ENCODE data around the genes PLA2G2F, PINK1 and EIF4G3.

- PRO-cap: no peak
These were observed 5.2 kb upstream of the PLA2G2D start for GRCh38 chr1:20124404-20124991.

- PRO-cap: no peak
These were observed at the start of gene PLA2G2F for GRCh38 chr1:20139055-20139448. Gene PLA2G2F, plus strand, starts transcription at chr1:20139323.

- PRO-cap: no peak
These were observed 15.1 kb downstream of the PLA2G2F start for GRCh38 chr1:20153977-20154939.

- PRO-cap: no peak
These were observed 59.0 kb downstream of the CAMK2N1 start for GRCh38 chr1:20427001-20427497.

GRCh38 chr1:20484007-20484157, 2.1 kb downstream of the CAMK2N1 start:
- PRO-cap: no peak

- PRO-cap: no peak
These were observed 7.1 kb downstream of the MUL1 start for GRCh38 chr1:20500762-20501320.

DNA sequence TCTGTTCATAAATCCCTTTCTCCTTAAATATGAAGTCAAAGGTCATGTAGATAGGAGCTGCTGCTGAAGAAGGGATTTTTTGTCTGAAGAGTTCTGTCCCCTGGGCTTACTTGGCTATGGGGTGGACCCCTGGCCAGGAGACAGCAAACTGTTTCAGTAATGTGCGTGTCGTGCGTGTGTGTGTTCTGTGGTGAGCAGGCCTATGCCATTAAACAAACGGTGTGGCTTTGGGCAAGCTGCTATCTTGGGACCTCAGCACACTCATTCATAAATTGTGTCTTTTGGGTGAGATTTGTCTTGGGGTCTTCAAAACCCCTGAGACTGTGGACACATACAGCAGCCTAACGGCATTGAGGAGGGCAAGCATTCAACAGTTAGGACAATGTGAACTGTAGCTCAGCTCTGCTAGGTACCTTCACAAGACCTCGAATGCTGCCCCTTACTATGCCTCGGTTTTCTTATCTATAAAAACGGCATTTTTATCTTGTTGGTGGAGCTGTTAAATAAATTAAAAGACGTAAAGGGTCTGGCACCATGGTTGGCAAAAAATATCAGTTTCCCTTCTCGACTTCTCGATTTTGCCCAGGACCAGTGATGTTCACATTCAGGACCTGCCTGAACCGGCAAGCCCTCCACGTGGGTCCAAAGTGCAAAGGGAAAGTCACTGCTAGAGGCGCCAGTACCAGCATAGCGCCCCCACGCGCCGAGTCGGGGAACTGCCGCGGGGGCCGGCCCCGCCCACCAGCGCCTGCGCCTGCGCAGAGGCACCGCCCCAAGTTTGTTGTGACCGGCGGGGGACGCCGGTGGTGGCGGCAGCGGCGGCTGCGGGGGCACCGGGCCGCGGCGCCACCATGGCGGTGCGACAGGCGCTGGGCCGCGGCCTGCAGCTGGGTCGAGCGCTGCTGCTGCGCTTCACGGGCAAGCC, at the start of gene PINK1:
PINK1 (plus strand) TSS at position 761 of the 925 bp plus-strand sequence.
- PRO-cap: unidirectional peak, plus-strand start at position 784 of the sequence

DNA sequence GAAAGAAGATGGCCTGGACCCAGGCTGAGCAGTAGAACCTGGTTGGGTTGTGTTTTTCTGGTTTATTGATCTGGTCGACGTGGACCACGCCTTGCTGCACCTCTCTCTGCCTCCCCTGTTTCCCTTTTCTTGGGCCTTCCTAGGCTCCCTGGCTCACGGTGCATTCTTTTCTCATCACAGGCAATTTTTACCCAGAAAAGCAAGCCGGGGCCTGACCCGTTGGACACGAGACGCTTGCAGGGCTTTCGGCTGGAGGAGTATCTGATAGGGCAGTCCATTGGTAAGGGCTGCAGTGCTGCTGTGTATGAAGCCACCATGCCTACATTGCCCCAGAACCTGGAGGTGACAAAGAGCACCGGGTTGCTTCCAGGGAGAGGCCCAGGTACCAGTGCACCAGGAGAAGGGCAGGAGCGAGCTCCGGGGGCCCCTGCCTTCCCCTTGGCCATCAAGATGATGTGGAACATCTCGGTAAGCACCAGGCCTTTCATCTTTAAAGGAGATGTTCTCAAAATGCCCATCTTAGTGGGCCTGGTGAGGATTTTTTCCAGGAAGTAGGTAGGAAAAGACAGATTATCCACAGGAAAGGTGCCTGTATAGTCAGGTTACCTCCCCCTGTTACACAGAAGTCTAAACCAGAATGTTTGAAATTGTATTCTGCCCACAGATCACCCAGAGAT, 4.5 kb downstream of the PINK1 start:
- PRO-cap: no peak

DNA sequence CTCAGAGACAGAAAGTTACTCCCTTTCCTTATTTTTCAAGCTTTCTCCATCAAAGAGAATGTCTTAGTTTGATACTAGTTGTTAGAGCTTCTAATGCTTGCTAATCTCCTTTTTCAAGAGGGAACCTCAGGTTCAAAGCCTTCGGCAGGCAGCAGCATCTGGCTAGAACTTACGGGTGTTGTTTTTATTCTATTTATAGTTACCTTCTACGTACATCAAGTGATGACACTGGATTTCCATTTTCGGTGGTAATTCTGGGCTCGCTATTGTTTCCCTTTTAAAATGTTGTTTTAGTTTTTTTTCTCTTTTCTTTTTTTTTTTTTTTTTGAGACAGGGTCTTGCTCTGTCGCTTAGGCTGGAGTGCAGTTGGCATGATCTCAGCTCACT, 2.6 kb downstream of the DDOST start:
- PRO-cap: no peak

GRCh38 chr1:20779593-20780086, 7.5 kb downstream of the HP1BP3 start:
- PRO-cap: no peak

- PRO-cap: no peak
These were observed 142.1 kb upstream of the HP1BP3 start for GRCh38 chr1:20929081-20929771.

DNA sequence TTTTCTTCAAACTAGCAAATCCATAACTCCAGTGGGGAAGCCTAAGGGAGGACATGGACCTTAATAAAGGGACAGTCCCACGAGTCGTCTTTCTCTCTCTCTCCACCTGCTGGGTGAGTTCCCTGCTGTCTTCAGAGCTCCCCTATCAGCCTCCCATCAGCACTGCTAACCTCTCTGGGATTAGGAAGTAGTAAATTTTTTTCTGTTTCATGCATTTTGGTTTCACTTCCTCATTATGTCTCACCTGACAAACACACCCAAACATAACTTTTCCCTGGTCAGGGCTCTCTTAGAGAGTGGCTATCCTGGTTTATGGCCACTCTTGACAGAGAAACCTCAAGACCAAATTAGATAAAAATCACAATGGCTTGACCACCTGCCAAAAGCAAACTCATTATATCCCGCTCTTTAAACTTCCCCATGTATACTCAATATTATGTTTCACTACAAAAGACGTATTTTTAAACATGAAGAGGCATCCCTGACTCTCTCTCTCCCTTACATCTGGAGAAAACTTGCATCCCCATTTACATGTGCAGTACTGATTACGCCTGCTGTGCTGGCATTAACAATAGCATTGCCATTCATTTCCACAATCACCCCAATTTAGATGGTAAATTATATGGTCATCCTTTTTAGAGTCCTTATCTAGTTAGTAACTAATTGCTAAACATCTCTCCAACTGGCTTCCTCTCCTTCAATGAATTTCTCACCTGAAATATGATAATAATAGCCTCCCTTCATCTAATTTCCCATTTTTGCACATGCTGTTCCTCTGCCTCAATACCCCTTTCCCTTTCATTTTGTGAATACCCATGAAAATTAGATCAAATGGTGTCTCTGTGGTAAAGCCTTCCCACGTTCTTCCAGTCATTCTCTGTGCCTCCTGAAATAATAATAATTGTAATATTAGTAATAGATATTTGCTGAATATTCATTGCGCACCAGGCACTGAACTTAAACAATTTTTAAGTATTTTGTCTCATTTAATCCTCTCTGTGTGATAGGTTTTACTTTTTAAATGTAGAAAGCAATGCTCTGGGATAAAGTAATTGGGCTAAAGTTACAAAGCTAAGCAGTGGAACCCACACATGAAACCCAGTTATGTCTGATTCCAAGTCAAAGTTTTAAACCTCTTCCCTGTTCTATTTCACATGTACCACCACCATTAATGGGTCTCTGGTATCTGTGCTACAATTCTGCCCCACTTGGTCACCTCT, 178.2 kb upstream of the HP1BP3 start:
- PRO-cap: no peak

DNA sequence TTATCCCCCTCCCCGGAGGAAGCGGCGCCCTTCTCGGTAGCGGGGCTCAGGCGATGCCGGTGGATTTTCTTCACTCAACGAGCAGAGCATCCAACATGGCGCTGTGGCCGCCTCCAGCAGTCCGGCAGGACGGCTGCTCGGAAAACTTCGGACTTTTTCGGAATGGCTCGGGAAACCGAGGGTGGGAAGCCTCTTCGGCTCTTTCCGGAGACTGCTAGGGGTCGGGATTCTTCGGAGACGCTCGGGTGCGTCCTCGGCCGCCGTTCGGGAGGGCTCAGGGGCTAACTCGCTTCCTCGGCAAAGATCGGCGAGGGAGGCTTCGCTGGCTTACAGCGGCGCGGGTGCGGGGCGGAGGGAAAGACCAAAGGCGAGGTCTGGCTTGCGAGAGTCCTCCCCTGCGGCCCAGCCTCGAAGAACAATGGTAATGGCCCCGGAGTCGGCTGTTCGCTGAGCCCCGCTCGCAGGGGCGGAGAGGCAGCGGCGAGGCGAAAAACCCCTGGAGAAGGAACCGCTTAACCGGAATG, at the start of gene EIF4G3:
EIF4G3 (minus strand) TSS at position 135 of the 524 bp plus-strand sequence.
- PRO-cap: bidirectional peak, plus-strand start at position 330 of the sequence, minus-strand start at position 131 of the sequence

DNA sequence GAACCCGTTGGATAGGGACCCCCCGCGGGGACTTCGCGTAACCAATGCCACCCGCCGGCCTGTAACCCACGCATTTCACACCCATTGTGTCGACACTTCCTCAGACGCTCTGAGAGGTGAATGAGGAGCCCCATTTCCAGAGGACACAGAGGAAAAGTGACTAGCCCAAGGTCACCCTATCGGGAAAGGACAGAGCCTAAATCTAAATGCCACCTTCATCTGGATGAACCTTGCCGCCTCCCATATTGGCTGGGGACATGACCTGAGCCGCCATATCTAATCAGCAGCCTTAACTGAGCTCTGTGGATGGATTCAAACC, 549 bp upstream of the EIF4G3 start:
- PRO-cap: bidirectional peak, plus-strand start at position 103 of the sequence, minus-strand start at position 111 of the sequence

DNA sequence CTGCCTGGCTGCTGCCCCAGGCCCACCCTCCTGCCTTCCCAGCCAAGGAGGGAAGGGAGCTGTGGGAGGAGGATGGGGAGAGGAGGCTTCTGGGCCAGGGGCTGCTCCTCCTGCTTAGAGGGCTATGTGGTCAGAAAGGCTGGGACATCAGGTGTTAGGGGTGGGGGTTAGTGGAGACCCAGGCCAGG, 48.5 kb upstream of the ECE1 start:
- PRO-cap: no peak

GRCh38 chr1:21623400-21624045, 45.6 kb downstream of the RAP1GAP start:
- PRO-cap: no peak

DNA sequence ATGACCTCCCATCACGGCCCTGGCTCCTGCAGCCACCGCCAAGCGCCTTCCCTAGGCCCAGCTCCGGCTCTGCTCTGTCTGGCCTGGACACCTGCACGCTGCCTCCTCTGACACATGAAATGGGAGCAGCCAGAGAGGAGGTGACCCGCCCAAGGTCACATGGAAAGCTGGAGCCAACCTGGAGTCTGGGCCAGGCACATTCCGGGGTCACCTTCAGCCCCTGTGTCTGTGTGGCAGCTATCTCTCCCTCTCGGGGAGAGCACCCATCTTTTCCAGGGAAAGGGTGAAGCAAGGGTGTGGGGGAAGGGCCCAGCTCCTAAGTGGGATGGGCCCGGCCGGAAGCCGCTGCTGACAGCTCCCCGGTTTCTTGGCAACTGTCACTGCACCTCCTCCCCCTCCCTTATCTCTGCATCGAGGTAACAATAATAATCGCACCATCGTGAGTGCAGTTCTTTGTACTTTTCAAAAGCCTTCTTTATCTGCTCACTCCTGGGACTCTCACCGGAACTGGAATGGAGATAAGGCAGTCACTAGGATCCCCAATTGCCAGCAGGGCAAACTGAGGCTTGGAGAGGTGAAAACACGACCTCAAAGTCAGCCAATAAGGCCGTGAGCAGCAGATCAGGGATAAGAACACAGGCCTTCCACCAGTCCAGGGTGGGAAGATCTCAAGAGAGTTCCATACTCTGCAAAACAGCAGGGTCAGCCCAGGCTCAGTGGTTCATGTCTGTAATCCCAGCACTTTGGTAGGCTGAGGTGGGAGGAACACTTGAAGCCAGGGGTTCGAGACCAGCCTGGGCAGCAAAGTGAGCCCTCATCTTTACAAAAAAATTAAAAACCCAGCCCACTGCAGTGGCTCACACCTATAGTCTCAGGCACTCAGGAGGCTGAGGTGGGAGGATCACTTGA, 37.0 kb downstream of the RAP1GAP start:
- PRO-cap: no peak

DNA sequence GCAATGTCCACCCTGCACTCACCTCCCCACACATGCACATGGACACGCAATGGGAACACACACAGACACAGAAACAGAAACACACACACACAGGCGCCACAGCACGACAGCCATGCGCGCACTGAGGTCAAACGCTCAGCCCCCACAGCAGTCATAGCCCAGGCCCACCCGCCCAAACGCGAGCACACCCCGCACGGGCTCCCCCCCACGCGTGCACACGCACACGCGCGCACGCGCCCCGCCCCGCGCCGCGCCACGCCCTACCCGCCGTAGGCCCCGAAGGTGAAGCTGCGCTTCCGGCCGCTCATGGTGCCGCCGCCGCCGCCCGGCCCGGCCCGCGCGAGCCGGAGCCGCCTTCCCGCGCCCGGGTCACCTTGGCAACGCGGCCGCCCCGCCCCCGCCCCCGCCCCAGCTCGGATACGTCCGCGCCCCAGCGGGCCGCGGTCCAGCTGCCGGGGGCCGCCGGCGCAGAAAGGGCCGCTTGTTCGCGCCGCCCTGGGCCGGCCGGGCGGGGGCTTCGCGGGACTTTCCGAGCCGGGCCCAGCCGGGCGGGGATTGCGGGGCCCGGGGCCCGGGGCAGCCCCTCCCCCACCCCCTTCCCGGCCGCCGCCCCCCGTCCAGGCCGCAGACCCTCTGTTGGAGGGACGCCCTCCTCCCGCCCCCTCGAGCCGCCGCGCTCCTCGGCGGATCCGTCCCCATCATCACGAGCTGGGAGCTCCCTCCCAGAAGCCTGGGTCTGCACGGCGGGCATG, 17.5 kb downstream of the RAP1GAP start:
- PRO-cap: bidirectional peak, plus-strand start at position 420 of the sequence, minus-strand start at position 343 of the sequence

DNA sequence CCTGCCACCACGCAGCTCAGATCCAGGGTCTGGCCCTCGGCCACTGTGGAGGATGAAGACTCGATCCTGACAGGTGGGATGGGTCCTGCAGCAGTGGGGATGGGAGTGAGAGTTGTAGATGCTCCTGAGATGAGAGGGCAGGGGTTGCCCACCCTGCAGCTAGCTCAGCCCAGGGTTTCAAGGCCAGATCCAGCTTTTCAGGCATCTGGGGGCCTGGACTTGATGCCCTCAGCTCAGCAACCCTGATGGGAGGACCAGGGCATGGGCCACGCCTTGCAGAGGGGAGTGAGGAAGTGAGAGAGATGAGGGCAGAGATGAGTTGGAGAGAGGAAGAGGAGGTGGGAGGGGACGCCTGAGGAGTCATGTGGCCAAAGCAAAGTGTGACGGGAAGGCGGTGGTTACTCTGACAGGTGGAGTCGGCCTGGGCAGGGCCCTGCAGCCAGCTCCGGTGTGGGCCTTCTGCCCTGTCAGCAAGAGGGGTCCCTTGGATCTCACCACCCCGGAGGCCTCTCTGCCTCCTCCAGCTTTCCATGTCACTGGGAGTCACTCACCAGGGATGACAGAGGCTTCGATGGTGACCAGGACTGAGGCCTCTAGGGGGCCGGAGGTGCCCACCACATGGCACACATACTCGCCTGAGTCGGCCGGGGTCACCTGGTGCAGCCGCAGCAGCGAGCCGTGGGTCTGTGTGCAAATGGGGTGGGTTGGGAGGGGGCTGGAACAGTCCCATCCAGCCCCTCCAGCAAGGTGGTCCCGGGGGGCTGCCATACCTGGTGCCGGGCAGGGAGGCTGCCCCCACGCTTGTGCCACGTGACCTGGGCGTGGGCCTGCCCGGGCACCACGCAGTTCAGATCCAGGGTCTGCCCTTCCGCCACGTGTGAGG, 40.3 kb downstream of the LDLRAD2 start:
- PRO-cap: no peak

GRCh38 chr1:21895978-21896375, 41.1 kb downstream of the HSPG2 start:
- PRO-cap: no peak